ENCODE results near the gene THBS2.

DNA sequence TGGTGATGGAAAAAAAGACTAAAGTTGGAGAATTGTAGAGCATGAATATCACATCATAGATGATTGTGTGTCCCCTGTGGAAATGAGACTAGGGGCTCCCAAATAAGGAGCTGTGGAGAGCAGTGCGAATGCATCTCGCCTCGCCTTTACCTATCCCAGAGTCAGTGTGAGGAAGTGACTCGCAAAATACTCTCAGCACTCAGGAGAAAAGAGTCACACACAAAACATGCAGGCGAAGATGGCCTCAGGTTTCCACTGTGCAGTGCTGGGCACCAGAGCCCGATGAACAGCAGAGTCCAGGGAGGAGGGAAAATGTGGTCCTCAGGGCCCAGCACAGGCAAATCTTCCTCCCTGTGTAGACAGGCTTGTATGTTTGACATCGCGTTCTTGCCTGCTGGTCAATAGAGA lies 126.5 kb upstream of the AFDN start:
- PRO-cap, 5 experiments = no peak in any of the 5 experiments
- RAMPAGE, long total RNA, 2 experiments = no peak in any of the 2 experiments
- RRBS = no CpG with 5 or more reads among the region's 8 CpGs

- PRO-cap, 5 experiments = peak in 5 of 5 experiments; most common plus-strand start chr6:167796388 (in 5); most common minus-strand start chr6:167796145 (in 3)
- RAMPAGE, long total RNA, 2 experiments = no peak in any of the 2 experiments
- RRBS = 13% methylated on average over 8 of the region's 29 CpGs
These were observed 30.7 kb upstream of the AFDN start for GRCh38 chr6:167795875-167796605.

DNA sequence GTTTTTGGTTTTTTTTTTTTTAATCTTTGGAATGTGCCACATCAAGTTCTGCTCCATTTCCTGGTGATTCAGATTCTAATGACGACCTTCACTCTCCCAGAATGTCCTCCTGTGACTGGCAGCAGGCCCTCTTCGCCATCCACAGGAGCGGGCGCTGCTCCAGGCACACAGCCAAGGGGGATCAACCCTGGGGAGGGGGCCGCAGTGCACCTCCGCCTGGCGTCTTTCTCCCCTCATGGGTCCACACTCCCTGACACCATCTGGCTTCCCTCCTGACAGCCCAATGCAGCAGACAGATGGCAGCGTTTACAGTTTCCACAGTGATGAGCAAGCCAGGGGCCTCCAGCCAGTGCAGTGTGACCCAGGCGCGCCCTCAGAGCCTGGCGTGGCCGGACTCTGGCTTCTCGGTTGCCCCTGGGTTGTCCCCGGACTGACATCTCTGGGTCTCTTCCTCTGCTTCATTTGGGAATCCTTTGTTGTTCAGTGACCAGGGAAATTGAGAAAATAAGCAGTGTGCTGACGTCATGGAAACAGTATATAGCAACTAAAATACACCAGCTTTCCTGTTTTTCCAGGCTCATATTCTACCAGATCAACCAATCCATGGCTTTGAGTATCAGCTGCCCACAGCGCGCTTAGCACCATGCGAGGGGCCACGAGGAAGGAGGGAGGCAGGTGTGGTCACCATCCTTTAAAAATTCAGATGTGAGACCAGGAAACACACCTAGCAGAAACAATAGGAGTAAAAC lies 27.3 kb upstream of the AFDN start:
- PRO-cap, 5 experiments = no peak in any of the 5 experiments
- RAMPAGE, long total RNA, 2 experiments = no peak in any of the 2 experiments
- RRBS = no CpG with 5 or more reads among the region's 19 CpGs

DNA sequence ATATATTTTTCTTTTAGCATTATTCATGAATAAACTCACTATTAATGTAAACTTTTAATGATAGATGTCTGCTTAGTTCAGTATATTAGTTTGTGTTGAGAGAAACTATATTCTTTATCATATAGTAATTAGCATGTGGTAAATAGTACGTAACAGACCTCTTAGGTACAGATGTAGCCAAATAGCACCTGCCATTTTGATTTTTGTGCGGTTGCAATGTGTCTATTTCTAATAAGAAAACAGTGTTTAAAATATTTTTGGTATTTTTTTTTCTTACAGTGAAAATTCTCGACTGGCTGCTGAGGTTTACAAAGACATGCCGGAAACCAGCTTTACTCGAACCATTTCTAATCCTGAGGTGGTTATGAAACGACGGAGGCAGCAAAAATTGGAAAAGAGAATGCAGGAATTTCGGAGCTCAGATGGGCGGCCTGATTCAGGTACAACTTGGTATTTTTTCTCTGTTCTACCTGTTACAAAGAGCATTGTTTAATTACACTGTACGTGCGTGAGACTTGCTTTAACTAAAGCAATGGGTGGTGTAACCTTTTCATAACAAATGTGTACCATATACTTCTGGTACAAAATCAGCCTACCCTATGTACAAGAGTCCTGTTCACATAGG lies 48.5 kb downstream of the AFDN start:
- PRO-cap, 5 experiments = no peak in any of the 5 experiments
- RAMPAGE, long total RNA, 2 experiments = no peak in any of the 2 experiments
- RRBS = no CpG with 5 or more reads among the region's 11 CpGs

DNA sequence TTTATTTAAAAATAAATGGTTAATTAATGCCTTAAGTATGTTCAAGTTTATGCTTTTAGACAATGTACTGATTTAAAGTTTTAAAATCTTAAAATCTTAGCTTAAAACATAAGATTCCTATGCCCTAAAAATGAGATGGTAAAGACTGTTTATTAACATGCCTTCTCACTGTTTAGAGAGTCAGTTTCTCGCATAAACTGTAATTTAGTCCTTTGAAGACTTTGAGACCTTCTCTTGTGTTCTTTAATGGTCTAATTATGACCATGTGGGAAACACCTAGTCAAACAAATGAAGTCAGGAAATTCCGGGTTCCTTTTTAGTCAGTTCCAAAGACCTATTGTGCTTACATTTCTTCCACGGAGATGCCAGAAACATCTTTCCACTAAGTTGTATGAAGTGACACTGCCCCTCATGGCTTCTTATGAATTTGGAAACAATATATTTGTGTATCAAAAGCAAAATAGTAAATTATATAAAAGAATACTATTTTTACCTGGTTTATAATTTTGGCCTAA lies 64.2 kb upstream of the KIF25 start:
- PRO-cap, 5 experiments = peak in 1 of 5 experiments; most common plus-strand start position 314 of the sequence (in 1); most common minus-strand start position 290 of the sequence (in 1)
- RAMPAGE, long total RNA, 2 experiments = no peak in any of the 2 experiments
- RRBS = no CpG with 5 or more reads among the region's 3 CpGs

DNA sequence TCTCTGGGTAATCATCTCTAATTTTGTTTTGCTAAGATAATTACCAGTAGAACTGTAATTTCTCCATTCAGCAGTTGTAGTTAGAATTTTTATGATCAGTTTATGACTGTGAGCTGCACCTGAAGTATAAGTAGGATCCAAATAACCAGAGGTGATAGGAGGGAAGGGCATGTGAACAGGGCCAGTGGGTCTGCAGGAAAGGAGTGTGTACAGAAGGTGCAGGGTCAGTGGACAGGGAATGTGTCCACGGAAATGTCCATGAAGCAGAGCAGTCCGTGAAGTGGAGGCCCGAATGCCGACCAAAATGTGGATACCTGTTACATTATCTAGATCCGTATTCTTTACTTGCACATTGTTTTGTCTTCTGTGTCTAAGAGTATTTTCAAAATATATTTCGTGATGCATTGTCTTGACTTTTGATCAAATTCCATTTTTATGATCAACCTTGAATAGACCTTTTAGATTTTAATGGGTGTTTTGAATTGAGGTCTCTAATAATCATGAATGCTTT lies 60.5 kb upstream of the KIF25 start:
- PRO-cap, 5 experiments = no peak in any of the 5 experiments
- RAMPAGE, long total RNA, 2 experiments = no peak in any of the 2 experiments
- RRBS = no CpG with 5 or more reads among the region's 6 CpGs

DNA sequence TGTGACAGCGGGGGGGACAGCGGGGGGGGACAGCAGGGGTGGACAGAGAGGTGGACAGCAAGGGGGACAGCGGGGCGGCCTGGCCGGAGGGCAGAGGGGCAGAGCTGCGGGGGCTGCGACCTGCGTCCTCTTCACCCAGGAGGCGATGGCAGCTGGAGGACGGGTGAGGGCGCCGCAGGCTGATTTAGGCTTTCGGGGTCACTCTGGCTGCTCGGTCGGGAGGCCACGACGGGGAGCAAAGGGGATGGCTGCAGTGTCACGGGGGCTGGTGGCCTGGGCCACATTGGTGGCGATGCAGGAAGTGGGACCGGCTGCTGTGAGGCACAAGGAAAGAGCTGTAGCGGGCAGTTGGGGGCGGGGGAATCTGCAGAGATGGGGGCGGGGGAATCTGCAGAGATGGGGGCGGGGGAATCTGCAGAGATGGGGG lies 672 bp upstream of the KIF25 start:
- PRO-cap, 5 experiments = no peak in any of the 5 experiments
- RAMPAGE, long total RNA, 2 experiments = no peak in any of the 2 experiments
- RRBS = no CpG with 5 or more reads among the region's 24 CpGs

DNA sequence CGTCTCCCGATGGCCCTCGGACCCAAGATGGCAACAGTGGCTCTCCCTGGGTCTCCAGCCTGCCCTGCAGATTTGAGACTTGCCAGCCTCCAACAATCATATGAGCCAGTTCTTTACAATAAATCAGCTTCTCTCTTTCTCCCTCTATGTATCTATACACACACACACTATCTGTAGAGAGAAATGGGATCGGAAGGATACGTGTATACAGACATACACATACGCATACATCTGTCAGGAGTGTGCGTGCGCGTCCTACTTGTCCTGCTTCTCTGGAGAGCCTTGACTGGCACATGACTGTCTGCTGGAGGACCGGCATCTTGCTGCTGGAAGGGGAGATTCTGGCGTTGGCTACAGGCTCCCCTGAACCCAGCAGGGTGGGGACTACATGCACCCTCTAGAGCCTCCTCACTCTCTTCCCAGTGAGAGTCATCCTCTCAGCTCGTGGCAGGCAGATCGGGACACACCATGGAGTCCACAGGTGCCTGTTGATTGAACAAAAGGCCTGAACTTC lies 8.4 kb downstream of the FRMD1 start:
- PRO-cap, 5 experiments = no peak in any of the 5 experiments
- RAMPAGE, long total RNA, 2 experiments = no peak in any of the 2 experiments
- RRBS = no CpG with 5 or more reads among the region's 13 CpGs

- PRO-cap, 5 experiments = no peak in any of the 5 experiments
- RAMPAGE, long total RNA, 2 experiments = no peak in any of the 2 experiments
- RRBS = 83% methylated on average over 4 of the region's 11 CpGs
These were observed 85.3 kb downstream of the SMOC2 start for GRCh38 chr6:168526207-168526667.

- PRO-cap, 5 experiments = no peak in any of the 5 experiments
- RAMPAGE, long total RNA, 2 experiments = no peak in any of the 2 experiments
- RRBS = no CpG with 5 or more reads among the region's 11 CpGs
These were observed 101.3 kb downstream of the SMOC2 start for GRCh38 chr6:168542075-168542838.

DNA sequence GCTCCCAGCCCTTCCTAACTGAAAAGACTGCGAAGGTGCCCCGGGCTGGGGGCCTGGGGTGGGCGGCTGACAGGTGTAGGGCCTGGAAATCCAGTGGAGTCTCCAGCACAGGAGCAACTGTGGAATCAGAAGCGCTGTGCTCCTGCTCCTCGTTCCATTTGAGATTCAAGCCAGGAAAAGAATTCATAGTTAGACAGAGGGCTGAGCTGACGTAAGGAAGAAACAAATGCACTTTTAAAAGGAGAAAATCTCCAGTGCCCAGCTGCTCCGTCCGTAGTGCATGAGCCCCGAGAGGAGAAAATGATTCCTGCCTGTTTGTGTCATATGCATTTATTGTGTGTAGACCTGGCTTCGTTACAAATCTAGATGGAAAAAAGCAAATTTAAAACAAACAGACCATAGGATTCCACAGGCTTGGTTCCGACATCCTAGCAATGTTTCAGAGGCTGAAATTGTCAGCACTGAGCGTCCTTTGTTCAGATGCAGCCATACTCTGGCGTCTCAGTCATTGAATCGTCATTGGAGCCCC lies 197.7 kb downstream of the SMOC2 start:
- PRO-cap, 5 experiments = no peak in any of the 5 experiments
- RAMPAGE, long total RNA, 2 experiments = no peak in any of the 2 experiments
- RRBS = 59% methylated on average over 2 of the region's 14 CpGs

DNA sequence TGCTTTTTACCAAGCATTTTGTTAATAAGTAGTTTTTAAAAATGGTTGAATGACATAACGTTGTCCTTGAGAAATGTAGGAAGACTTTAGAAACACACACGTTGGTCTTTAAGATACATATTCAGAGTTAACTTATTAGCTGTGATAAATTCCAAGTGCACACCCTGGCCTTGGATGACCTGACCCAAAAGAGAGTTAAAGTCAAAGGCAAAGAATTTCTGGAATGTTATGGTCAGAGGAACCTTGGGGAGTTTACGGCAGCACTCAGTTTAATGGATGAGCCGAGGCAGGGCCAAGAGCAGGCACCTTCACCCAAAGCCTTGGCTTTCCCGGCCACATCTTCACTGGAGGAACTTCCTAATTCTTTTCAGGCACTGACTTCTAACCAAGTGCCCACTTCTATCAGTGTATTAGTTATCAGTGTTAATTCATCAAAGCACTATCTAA lies 200.5 kb downstream of the SMOC2 start:
- PRO-cap, 5 experiments = no peak in any of the 5 experiments
- RAMPAGE, long total RNA, 2 experiments = no peak in any of the 2 experiments
- RRBS = no CpG with 5 or more reads among the region's 5 CpGs

GRCh38 chr6:168666903-168667752 lies 226.1 kb downstream of the SMOC2 start:
- PRO-cap, 5 experiments = no peak in any of the 5 experiments
- RAMPAGE, long total RNA, 2 experiments = no peak in any of the 2 experiments
- RRBS = 86% methylated on average over 2 of the region's 18 CpGs

DNA sequence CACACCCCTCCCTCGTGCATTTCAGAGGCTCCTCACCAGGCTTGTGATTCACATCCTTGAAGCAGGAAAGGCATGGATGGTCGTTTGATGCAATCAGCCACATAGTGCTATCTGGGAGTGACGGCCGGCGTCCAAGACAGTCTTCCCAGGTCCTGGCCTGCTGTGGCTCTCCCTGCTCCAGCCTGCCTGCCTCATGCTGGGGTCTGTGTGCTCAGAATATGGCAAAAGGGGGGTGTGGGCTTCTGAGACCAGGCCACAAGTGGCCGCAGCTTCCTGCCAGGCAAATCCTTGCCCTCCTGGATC lies 97.2 kb downstream of the THBS2 start:
- PRO-cap, 5 experiments = no peak in any of the 5 experiments
- RAMPAGE, long total RNA, 2 experiments = no peak in any of the 2 experiments
- RRBS = no CpG with 5 or more reads among the region's 6 CpGs

GRCh38 chr6:169253638-169254316 lies at the start of gene THBS2:
Gene THBS2 (minus strand): TSS chr6:169253846.
- PRO-cap, 5 experiments = peak in 4 of 5 experiments; most common plus-strand start chr6:169254062 (in 1); most common minus-strand start chr6:169253846 (in 4)
- RAMPAGE, long total RNA, 2 experiments = start-site peak on the minus strand in 1 of 2 experiments, at chr6:169253845-169254087 at its widest, 98 to 612 reads per replicate
- RRBS = 19% methylated on average over 3 of the region's 25 CpGs

DNA sequence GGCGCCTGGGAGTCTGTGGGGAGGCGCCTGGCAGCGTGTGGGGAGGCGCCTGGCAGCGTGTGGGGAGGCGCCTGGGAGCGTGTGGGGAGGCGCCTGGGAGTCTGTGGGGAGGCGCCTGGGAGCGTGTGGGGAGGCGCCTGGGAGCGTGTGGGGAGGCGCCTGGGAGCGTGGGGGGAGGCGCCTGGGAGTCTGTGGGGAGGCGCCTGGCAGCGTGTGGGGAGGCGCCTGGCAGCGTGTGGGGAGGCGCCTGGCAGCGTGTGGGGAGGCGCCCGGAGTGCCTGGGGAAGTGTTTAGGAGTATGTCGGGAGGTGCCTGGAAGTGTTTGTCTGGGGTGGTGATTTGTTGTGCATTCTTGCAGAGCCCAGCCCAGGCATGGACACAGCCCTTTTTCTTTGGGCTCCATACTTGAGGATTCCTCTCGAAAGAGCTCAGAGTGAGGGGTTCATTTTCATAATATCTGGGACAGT lies 172.0 kb upstream of the THBS2 start:
- PRO-cap, 5 experiments = no peak in any of the 5 experiments
- RAMPAGE, long total RNA, 2 experiments = no peak in any of the 2 experiments
- RRBS = no CpG with 5 or more reads among the region's 25 CpGs

- PRO-cap, 5 experiments = no peak in any of the 5 experiments
- RAMPAGE, long total RNA, 2 experiments = no peak in any of the 2 experiments
- RRBS = no CpG with 5 or more reads among the region's 15 CpGs
These were observed 174.9 kb upstream of the THBS2 start for GRCh38 chr6:169428396-169429045.

- PRO-cap, 5 experiments = no peak in any of the 5 experiments
- RAMPAGE, long total RNA, 2 experiments = no peak in any of the 2 experiments
- RRBS = no CpG with 5 or more reads among the region's 20 CpGs
These were observed 192.0 kb upstream of the THBS2 start for GRCh38 chr6:169445508-169446162.

DNA sequence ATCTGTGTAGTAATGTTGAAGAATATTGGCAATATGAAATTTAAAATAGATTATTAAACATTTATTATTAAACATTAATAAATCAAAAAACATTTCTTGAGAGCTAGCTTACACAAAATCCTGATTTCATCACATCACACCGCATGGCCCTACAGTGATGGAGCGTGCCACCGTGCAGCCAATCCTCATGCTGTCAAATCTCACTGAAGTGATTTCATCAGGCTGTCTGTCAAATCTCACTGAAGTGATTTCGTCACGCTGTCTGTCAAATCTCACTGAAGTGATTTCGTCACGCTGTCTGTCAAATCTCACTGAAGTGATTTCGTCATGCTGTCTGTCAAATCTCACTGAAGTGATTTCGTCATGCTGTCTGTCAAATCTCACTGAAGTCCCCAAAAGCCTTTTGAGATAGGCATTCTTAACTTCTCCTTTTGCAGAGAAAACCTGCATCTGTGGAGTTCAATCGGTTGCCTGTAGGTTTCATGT lies 14.3 kb downstream of the ERMARD start:
- PRO-cap, 5 experiments = peak in 2 of 5 experiments; most common minus-strand start position 205 of the sequence (in 2)
- RAMPAGE, long total RNA, 2 experiments = no peak in any of the 2 experiments
- RRBS = no CpG with 5 or more reads among the region's 10 CpGs

DNA sequence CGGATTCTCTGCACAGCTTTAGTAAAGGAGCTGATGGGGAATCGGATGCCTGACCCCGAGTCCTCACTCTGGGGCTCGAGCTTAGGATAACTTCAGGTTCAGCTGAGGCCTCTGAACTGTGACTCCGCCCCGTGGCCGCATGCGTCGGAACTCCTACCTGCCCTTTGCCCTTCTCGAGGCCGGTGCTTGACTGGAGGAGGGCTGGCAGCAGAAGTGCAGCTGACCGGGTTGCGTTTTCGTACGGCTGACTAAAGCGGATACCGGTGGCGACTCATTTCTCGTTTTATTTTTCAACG lies 38.4 kb downstream of the ERMARD start:
- PRO-cap, 5 experiments = peak in 5 of 5 experiments; most common plus-strand start position 193 of the sequence (in 4); most common minus-strand start position 65 of the sequence (in 4)
- RAMPAGE, long total RNA, 2 experiments = no peak in any of the 2 experiments
- RRBS = 0% methylated on average over 2 of the region's 20 CpGs

Measured in liver (tissue), 9 donors.